Mesenchymal stem cell of Wharton's jelly (primary cell): Measurements from ENCODE around the genes MPHOSPH6 and COTL1.

DNA sequence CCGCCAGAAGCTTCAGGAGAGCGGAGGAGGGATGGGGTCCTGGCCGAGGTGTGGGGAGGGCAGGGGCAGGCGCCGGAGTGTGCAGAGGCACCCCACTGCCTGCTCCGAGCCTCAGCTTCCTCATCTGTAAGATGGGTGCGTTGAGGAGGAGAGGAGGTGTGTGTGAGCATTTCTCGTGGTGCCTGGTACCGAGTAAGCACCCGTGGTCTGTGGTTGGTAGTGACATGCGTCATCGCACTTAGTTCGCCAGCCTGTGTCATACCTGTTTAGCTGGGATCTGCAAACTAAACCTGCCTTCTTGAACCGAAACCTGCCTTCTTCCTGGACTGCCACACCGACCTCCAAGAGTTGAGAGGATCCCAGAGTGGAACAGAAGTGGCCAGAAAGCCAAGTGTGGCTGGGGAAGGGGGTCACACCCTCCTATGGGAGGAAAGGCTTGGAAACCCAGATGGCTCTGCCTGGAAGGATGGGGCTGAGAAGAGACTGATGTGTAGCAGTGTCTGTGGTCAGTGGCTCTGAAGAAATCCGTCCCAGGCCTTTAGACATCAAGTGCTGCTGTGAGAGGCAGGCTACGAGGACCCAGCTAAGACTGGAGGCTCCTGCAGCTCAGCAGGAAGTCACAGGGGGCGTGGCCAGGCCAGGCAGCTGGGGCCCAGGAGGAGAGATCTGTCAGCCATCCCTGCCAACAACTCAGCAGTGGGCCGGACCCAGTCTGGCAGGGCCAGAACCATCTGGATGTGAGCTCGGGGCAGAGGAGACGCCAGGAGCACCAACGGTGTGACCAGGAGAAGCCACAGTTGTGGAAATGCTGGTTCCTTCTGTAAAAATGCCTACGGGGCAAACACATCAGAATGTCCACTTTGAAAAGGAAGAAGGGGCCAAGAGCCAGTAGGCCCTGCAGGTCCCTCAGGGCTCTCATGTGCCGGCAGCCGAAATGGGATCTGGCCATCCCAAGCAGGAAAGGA lies 162.5 kb upstream of the PLCG2 start:
- CAGE, long polyA plus RNA = no peak

- CAGE, long polyA plus RNA = no peak
Measured at GRCh38 chr16:81716451-81716774, 62.7 kb upstream of the PLCG2 start.

- CAGE, long polyA plus RNA = no peak
Measured at GRCh38 chr16:82169566-82170452, at the start of gene MPHOSPH6. Gene MPHOSPH6 (minus strand): TSS chr16:82170224.

GRCh38 chr16:82713457-82714174 lies 86.8 kb downstream of the CDH13 start:
- CAGE, long polyA plus RNA = no peak

GRCh38 chr16:83899259-83900323 lies 676 bp downstream of the MLYCD start:
- CAGE, long polyA plus RNA = no peak

- CAGE, long polyA plus RNA = no peak
Measured at GRCh38 chr16:83912979-83913555, 14.2 kb downstream of the MLYCD start.

GRCh38 chr16:83963190-83963931 lies 4.7 kb upstream of the NECAB2 start:
- CAGE, long polyA plus RNA = no peak

- CAGE, long polyA plus RNA = no peak
Measured at GRCh38 chr16:84086283-84086989, 30.3 kb downstream of the MBTPS1 start.

GRCh38 chr16:84095625-84095940 lies 21.2 kb downstream of the MBTPS1 start:
- CAGE, long polyA plus RNA = no peak

GRCh38 chr16:84507209-84507811 lies 2.9 kb upstream of the MEAK7 start:
- CAGE, long polyA plus RNA = no peak

GRCh38 chr16:84514689-84515460 lies 10.4 kb upstream of the MEAK7 start:
- CAGE, long polyA plus RNA = no peak

DNA sequence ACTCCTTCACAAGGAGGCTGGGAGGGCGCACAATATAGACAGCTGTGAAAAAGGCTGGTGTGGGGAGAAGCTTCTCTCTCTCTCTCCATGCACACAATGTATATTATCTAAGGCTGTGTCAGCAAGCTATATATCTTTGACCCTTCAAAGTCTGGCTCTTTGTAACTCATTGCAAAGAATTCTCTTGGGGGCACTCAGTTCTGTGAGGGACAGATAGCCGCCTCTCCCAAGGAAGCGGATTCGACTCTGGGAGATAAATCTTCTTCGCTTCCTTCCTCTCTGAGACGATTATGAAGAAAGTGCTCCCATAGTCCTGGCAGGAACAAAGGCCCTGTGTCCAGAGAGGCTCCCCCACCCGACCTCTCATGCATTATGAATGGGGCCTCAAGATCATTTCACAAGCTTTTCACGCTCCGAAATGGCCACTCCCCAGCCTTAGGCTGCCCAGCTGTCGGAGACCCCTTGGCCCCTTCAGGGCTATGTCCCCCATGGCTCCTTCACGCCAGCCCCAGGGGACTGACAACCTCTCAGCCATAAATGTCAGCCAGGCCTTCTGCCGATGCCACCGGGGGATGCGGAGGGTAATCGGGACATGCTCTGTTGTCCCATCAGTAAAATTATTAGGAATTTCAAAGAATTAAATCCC lies 33.3 kb upstream of the MEAK7 start:
- CAGE, long polyA plus RNA = no peak

GRCh38 chr16:84605980-84606707 lies 11.7 kb downstream of the COTL1 start:
- CAGE, long polyA plus RNA = no peak

DNA sequence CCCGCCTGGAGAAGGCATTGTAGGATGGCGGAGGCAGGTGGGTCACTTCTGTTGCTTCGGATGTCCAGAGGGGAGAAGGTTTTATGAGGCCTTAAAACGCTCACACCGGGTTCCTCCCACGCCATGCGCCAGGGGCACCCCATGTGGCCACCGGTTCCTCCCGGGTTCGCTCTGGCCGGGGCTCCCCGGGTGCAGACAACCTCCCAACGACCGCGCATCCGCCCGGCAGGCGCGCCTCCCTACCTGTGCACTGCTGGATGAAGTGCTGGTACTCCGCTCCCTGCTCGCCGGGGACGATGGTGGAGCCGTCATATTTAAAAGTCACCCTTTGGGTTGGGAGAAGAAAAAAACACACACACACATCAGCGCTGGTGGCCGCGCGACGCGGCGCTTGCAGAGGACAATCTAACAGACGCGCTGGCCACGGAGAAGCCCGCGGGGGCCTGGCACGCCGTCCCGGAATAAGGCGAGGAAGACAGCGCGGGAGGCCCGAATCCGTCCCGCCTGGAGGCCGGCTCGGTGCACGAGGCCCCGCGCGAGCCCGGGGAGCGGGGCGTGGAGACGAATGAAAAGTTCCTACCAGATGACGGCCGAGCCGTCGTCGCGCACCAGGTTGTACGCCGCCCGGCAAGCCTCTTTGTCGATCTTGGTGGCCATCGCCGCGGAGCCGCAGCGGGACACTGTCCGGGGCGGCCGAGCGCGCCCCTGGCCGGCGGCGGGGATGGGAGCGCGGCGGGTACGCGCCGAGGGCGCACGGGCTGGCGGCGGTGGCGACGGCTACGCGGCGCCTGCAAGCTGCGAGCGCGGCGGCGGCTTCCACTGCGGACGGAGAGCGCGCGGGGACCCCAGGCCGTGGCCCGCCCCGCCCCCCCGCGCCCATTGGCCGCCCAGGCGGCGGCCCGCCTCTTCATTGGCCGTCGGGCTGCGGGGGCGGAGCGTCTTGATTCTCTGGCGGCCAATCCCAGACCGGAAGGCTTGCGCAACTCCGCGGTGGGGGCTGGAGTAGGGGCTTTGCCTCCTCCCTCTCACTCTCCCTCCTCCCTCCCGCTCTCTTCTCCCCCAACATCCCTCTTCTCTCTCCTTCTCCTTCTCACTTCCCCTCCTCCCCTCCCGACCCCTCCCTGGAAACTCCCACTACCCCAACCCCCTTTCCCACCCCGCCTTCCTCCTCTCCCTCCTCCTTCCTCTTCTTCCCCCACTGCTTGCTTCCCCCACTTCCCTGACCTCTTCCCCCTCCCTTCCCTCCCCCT lies at the start of gene COTL1:
Gene COTL1, minus strand, starts transcription at position 821 of the 1,250 bp plus-strand sequence.
- CAGE, long polyA plus RNA = no peak

- CAGE, long polyA plus RNA = no peak
Measured at GRCh38 chr16:84658353-84659166, 10.2 kb downstream of the KLHL36 start.

- CAGE, long polyA plus RNA = no peak
Measured at GRCh38 chr16:84985214-84985718, 26.1 kb downstream of the ZDHHC7 start.

DNA sequence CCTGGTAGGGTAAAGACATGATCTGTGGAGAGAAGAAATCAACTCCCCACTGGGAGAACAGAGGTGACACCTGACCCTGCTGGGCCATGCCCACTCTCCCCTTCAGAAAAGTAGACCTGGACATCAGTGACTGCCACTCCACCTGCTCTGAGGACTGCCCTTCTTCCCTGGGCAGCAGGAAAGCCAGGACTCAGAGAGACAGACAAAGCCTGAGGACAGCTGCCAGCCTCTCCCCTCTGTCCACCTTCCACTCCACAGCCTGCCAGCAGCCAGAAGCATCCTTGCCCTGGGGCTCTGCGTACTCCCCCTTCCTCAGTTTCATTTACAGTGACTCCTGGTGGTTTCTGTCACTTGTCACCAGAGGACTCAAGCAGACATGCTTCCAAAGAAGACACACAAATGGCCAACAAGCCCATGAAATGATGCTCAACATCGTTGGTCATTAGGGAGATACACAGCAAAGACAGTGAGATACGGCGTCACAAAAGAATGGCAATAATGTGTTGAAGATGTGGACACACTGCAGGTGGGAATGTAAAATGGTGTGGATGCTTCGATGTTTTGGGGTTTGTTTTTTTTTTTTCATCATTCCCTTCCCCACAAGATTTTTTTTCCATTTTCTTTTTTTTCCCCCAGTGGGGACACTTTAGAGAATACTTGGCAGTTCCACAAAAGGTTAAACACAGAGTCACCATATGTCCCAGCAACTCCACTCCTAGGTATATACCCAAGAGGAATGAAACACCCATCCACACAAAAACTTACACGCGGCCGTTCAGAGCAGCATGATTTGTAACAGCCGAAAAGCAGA lies 24.3 kb downstream of the ZDHHC7 start:
- CAGE, long polyA plus RNA = no peak

- CAGE, long polyA plus RNA = no peak
Measured at GRCh38 chr16:84993351-84994183, 17.8 kb downstream of the ZDHHC7 start.

GRCh38 chr16:84998989-84999615 lies 12.2 kb downstream of the ZDHHC7 start:
- CAGE, long polyA plus RNA = no peak

- CAGE, long polyA plus RNA = no peak
Measured at GRCh38 chr16:85089479-85090495, 22.5 kb downstream of the CIBAR2 start.